PFSK-1 (cell line): ENCODE measurements around a stretch of chr2.

- RRBS, result no CpG with 5 or more reads among the region's 2 CpGs
These were observed 1.5 kb downstream of the FAM110C start for GRCh38 chr2:44816-45156.

DNA sequence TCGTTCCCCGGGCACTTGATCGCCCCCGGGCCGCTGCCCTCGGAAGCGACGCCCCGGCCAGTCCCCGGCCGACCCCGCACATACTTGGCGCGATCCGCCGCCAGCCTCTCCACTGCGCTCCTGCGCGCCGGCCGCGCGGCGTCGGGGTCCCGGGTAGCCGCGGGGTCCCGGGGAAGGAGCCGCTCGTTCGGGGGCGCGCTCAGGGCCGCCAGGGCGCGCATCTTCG is 227 bp downstream of the FAM110C start:
- RRBS, result 43% methylated on average over 20 of the region's 38 CpGs

DNA sequence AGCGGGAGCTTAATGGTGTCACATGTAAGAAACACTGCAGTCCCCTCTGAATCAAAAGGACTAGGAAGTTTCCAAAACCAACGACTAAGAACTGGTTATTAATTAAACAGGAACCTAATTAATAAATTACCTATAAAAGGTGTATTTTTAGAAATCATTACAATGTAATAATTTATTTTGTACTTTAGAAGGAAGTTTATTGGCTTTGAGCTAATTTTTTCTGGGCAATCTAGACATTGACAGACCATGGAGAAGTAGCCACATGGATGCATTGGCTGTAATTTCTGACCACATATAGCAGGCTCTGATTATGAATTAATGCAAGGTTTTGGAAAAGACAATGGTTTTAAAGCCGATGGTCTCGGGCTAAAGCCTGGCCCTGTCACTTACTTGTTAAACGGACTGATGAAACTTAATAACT is 23.9 kb upstream of the FAM110C start:
- RRBS, result no CpG with 5 or more reads among the region's 5 CpGs

GRCh38 chr2:282814-284089 is 4.6 kb downstream of the ALKAL2 start:
- RRBS, result no CpG with 5 or more reads among the region's 24 CpGs

DNA sequence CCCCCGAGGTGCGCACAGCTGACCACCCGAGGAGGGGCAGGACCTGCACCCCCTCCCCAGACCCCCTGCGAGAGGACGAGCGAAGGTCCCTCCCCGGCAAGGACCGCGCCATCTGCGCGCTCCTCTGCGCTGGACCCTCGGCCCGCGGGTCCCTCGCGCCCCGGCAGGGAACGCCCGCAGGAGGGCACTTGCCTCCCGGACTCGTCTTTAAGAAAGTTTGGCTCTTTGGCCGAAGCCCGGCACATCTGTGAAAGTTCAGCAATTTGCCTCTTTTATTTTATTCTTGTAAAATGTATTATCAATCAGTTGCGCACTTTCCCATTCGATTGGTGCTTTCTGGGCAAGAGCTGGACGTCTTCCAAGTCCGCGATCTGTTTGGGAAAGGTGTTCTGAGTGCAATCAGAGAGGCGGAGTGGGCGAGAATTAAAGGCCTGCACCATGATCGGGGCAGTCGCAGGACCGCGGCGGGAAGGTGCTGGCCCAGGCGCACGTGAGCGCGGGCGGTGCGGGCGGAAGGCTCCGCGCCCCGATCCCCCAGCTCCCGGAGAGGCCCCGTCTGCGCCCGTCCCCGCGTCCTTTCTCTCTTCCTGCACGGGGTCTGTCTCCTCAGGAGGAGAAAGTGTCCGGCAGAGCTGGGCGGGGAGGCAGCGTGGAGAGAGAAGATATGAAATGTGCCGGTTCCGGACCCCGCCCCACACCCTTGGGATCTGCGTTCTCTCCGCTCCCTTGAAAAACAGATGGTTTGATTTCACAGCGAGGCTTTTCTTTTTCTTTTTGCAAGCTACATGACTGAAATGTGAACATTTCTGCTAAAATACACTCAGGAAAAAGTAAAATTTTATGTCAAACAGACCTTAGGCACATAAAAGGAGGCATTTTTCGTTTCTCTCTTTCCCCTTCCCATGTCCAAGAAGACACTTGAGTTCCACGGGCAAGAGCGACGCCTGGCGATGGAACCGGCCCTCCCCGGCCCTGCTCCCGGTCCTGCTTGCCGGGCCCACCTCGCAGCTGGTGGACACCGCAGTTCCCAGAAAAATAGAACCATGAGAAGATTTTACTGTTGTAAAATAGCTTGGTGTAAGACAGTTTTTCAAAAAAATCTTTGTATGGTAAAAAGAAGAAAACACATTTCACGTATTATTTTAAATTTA is 1.9 kb upstream of the ALKAL2 start:
- RRBS, result 2% methylated on average over 25 of the region's 74 CpGs

GRCh38 chr2:1211090-1211576 is 202.1 kb upstream of the TPO start:
- RRBS, result no CpG with 5 or more reads among the region's 2 CpGs

GRCh38 chr2:1415115-1415895 is 2.0 kb downstream of the TPO start:
- RRBS, result no CpG with 5 or more reads among the region's 20 CpGs

- RRBS, result no CpG with 5 or more reads among the region's 12 CpGs
These were observed 74.8 kb downstream of the TPO start for GRCh38 chr2:1488014-1488565.

- RRBS, result 38% methylated on average over 1 of the region's 13 CpGs
These were observed 91.1 kb downstream of the TPO start for GRCh38 chr2:1504318-1504851.

DNA sequence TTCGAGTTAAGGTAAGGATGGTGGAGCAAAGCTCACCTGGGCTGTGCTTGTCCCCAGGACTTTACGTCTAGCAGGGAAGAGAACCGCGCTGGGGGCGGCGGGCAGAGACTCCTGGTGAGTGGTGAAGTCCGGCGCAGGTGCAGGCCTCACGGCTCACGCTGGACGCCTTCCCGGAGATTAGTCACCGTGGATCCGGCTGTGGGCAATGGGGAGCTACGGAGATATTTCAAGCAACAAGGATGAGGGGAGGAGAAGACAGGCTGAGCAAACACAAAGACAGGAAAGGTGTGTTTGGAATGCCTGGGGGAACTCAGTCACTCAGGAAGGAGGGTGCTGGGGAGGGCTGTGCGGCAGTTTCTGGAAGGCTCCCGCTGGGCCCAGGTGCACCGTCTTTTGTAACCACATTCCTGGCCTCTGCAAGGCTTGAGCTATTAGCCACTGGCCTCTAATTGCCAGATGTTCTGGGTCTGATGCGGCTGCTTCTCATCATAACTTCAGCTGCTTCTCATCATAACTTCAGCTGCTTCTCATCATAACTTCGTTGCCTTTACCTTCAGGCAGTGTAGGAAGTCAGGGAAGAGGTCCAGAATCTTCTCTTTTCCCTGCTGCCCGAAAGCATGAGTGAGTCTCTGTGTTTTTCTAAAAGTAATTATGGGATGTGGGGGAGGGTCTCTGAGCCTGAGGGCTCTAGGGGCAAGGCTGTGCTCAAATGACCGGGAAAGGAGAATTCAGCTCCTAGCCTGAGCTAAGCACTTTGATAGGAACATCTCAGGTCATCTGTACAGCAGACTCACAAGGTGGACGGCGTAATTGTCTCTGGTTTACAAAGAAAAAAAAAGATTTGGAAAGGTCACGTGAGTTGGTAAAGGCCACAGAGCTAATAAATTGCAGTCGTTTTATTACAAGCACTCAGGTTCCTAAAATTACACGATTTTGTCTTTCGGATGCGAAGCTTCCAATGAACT is 118.8 kb downstream of the PXDN start:
- RRBS, result 2% methylated on average over 6 of the region's 29 CpGs

- RRBS, result no CpG with 5 or more reads among the region's 24 CpGs
These were observed 111.1 kb downstream of the PXDN start for GRCh38 chr2:1633029-1633898.

DNA sequence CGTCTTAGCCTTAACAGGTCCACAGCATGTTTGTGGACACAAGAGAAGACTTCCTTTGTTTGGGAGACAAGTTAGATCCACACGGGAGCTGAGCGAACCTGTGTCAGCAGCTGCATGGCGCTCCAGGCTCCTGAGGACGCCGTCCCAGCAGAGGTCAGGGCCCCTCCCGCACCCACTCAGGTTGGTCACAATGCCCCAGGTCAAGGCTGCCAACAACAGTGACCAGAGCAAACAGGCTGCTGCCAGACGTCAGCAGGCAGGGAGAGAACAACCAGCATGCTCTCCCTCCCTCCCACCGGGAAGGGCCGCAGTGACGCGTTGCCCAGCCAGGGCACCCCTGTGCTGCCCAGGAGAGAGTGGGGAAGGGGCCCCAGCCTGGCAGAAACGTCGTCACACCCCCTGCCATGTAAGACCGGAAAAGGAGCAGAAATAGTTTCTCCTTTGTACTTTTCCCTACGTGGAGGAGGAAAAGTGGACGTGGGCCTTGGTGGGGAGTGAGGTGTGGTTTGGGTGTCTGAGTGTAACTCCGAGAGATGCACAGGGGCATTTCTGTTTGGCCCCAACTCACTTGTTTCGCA is 67.9 kb downstream of the PXDN start:
- RRBS, result 93% methylated on average over 7 of the region's 19 CpGs

DNA sequence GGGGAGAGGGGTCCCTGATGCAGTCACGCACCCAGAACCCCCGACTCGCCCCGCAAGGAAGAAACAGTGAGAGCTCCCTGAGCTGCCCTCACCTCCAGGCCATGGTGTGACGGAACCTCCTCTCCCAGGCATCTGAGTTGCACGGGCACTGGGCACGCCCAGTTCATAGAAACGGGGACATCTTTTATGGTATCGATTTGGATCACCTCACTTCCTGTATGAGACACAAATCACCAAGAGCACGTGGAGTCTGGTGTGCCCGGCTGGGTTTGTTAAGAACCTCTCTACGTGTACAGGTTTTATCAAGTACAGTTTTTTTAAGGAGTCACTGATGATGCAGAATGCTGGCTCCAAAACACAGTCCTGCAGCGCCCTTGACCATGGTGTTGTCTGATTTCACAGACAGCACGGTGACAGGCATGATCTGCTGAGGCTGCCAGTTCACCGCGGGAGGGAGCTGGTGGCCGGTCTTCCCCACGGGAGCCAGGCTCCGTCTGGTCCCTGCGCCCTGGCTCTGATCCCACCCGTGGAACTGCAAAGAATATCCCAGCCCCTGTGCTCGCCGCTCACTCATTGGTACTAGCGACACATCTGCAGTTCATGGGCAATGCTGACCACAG is 35.6 kb downstream of the PXDN start:
- RRBS, result no CpG with 5 or more reads among the region's 24 CpGs

DNA sequence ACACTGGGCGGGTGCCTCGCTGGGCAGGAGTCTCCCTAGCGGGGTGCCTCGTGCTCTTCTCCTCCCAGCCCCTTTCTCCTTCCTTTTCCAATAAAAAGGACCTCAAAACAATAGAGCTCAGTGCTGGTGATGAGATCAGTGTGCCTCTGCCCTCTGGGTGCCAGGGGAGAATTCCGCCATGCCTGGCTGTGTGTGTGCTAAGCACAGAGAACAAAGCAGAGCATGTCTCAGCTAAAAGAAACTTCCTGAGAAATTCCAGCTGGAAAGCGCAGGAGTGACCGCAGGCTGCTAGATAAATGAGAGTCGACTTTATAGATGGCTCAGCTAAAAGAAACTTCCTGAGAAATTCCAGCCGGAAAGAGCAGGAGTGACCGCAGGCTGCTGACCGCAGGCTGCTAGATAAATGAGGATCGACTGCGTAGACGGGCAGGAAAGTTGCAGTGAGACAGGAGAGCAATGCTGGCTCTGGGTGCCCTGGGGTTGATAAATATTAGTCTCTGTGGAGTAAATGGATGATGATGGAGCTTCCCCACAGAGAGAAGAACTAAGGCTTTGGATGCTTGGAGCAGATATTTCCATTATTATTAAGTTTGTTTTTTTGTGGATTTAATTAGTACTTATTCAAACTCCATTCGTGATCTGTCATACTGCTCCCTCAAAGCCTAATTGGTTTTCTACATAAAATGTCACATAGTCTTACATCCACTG is 11.5 kb upstream of the PXDN start:
- RRBS, result no CpG with 5 or more reads among the region's 15 CpGs

DNA sequence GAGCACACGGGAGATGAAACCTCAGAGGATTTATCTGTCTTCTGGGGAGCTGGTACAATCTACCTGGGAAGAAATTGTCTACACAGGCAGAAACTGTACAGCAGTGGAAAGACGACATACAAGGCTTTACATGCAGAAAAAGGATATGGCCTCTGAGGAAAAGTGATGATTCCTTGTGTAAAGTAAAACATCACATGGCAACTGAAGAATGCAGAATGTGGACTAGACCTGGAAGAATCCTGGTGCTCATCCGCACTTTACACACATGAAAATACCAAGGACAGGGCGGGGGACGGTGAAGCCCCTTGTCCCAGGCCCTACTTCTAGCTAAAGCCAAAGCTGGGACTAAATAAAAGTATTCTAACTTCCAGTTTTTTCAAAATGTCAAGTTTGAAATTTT is 215.8 kb upstream of the PXDN start:
- RRBS, result no CpG with 5 or more reads among the region's 5 CpGs

DNA sequence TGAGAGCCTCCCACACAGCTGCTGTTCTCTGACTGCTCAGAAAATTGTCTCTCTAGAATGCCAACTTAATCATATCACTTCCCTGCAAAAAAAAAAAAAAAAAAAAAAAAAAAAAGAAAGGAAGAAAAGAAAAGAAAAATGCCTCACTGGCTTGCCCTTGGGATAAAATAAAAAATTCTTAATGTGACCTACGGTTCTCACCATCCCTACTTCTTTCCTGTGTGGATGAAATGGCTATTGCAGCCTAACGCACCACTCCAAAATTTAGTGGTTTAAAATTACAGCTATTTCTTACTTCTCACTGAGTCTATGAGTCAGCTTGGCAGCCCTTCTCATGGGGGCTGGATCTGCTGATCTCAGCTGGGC is 411.8 kb upstream of the MYT1L start:
- RRBS, result no CpG with 5 or more reads among the region's 2 CpGs

DNA sequence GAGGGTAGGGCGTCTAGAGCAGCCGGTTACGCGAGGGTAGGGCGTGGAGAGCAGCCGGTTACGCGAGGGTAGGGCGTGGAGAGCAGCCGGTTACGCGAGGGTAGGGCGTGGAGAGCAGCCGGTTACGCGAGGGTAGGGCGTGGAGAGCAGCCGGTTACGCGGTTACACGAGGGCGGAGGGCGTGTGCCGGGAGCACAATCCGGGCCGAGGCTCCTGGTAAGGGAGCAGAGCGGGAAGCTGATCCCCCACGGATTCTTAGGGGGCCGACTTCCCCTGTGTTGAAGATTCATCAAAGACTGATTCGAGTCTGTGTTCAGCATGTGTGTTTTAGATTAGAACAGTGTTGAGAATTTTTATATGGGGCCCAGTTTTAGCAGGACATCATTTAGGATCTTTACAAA is 69.1 kb downstream of the TRAPPC12 start:
- RRBS, result no CpG with 5 or more reads among the region's 30 CpGs

DNA sequence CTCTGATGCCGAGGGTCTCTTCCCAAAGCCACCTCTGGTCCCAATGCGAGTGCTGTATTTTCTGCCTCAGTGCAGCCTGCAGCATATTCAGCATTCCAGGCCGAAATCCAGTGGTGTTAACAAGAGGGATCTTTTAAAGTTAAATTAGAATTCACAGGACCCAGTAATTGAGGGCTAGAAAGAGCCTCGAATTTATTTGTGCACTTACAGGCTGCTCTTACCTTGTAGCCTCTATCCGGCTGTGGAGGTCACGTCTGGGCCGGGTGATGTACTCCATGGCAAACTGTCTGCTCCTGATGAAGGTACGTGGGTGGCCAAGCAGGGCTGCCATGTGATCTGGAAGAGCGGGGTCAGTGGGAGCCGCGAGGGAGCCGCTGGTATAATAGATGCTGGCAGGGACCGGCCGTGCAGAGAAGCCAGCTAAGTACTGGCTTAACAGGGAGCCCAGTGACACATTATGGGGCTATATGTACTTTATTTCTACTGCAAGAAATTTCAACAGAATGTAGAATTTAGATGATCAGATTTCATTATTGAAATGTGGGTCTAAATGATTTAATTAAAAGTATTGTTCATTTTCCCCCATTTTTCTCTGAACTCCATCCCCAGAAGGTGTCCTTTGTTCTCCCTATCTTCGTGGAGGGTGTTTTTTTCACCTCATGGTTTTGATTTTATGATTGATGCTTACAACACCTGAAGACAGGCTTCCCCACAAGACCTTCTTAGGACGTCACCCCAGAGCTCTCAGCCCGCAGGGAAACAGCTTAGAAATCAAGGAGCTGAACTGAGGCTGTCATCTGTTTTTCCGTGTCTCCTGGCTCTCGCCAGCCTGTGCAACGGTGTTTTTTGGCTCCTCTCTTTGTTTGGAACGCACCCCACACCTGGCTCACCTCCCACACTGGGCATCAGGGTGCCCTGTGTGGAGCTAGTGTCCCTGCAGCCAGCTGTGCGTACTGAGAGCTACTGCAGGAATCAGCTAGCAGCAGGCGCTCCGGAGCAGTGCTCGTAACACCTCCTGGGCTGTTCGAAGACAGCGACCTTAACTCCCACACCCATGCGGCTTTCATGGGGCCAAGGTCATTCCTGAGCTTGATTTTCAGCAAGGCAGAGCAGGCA is 58.9 kb downstream of the ADI1 start:
- RRBS, result no CpG with 5 or more reads among the region's 28 CpGs

DNA sequence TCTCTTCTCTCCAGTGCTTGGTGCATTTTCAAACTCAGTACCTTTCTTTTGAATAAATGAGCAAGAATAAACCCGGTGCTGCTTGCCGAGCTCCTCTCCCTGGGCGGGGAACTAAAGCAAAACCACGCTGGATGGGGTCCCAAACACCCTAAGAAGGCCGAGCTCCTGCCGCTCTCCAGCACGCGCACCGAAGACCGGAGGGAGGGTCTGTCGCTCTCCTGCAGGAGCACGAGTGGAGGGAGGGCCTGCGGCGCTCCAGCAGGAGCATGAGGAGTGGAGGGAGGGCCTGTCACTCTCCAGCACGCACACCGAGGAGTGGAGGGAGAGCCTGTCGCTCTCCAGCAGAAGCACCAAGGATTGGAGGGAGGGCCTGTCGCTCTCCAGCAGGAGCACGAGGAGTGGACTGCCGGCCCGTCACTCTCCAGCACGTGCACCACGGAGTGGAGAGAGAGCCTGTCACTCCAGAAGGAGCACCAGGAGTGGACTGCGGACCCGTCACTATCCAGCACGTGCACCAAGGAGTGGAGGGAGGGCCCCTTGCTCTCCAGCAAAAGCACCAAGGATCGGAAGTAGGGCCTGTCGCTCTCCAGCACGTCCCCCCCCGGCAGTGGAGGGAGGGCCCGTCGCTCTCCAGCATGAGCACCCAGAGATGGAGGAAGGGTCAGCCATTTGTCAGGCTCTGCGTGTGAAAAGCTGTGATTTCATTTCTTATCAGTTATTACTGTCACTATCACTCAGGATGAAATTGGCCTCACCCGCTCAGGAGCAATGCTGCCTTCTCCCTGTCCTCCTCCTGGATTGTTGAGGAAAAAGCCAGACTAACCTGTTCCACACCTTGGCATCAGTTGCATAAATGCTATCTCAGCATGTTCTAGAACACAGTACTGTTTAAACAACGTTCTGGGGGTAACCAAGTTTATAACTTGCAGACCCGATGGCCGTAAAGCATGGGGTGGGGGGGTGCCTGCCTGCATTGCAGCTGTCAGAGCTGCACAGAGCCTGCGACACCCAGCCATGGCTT is 36.0 kb downstream of the ADI1 start:
- RRBS, result no CpG with 5 or more reads among the region's 38 CpGs

- RRBS, result 90% methylated on average over 5 of the region's 22 CpGs
These were observed 30.5 kb downstream of the ADI1 start for GRCh38 chr2:3488597-3489510.